SJSA1 (cell line): ENCODE results near the genes CYP8B1, ANO10 and ZNF445.

DNA sequence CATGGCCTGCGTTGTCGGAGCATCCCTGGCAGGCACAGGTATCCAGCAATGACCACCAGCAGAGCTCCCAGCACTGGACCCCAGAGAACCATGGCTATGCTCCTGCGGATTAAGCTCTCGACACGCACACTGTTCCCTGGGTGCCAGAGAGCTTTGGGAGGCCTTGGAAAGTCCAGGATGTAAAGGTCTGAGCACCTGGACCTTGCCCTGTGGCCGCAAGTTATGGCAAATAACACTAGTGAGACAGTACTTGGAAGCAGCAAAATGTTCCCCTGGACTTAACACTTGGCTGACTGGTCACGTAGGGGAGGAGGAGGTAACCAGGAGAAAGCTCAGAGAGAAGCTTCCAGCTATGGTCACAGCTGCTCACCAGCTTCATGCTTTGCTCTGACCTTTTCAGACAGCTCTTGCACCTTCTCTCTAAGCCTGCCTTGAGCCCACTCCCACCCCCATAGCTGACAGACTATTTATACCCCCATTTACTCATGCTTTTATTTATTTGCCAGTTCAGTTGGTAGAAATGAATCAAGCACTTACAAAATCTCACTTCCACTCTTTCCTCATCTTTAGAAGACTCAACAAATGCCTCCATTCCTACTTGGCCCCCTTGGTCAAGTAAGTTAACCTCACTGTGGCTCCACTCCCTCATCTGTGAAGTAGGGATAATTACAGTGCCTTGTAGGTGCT is at the start of gene CYP8B1:
Gene CYP8B1 (minus strand): TSS at position 155 of the 687 bp plus-strand sequence.
- RAMPAGE, long total RNA = no peak

GRCh38 chr3:43074654-43074863 is 31.3 kb downstream of the POMGNT2 start:
- RAMPAGE, long total RNA = no peak

DNA sequence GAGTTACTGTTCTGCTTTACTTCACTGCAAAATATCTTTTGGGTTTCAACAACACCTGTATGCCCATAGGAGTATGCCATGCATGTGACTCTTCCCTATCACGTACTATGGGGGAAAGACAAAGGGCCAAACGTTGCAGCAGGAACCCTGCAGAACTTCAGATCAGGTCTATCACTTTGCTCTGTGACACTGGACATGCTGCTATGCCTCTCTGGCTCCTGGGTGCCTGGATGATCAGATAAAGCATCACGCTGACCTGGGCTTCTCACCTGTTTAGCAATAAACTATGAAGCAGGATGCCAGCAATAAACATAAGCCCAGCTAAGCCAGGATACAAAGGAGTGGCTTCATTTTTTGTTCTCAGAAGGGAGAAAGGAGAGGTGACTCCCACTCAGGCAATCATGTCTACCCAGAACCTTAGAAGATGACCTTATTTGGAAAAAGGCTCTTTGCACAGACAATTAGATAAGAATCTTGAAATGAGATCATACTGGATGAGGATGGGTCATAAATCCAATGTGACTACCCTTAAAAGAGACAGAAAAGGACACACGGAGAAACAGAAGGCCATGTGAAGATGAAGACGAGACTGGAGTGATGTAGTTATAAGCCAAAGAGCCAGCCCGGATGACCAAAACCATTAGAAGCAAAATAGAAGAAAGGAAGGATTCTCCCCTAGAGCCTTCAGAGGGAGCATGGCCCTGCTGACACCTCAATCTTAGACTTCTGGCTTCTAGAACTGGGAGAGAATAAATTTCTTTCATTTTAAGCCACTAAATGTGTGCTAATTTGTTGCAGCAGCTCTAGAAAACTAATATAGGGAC is 19.2 kb downstream of the POMGNT2 start:
- RAMPAGE, long total RNA = no peak

DNA sequence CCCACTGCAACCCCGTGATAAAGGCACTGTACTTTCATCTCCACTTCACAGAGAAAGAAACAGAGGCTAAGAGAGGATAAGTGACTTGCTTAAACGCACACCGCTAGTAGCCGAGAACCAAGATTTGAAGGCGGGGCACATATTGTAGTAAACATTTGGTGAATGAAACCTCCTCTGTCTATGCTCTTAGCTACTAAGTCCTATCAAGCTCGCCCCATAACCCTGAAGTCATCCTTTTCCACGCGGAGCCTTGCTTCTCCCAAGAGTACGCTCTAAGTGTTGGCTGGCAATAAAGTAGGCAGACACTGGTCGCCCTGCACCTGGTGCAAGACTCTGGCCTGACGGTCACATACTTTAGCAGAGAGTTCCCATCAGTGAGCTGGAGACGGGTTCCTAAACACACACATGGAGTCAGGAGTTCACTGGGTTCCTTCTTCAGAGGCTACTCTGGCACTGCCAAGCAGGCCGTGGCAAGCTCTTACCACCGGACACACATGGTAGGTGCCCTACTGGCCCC is 999 bp downstream of the POMGNT2 start:
- RAMPAGE, long total RNA = no peak

DNA sequence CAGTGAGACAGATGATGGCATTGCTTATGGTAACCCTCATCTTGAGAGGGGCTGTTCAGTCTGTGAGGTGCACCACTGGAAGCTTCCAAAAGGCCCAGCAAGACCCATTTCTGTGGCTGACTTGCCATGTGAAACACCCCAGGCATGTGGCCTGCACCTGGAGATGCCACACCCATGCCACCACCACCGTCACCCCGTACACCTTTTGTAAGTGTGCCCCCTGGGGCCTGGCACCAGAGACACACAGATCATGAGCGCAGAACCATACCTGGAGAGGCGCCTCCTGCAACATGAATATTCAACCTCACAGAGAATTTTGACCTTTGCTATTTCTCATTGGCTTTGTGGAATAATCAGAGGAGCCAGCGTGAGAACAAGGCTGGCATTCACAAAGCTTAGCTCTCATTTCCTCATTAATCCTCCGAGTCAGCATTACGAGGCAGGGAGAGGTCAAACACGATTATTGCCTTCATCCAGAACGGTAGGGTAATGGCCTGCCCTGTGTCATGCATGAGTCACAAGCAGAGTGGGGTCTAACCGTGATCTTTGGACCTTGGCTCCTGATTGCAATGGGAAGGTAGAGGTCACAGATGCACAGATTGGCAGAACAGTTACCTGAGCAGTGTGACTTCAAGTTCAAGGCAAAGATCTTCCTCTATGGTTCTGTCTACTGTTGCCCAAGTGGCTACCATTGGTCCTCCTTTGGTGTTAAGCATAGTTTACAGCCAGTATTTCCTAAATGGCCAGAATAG is 73.0 kb upstream of the POMGNT2 start:
- RAMPAGE, long total RNA = no peak

DNA sequence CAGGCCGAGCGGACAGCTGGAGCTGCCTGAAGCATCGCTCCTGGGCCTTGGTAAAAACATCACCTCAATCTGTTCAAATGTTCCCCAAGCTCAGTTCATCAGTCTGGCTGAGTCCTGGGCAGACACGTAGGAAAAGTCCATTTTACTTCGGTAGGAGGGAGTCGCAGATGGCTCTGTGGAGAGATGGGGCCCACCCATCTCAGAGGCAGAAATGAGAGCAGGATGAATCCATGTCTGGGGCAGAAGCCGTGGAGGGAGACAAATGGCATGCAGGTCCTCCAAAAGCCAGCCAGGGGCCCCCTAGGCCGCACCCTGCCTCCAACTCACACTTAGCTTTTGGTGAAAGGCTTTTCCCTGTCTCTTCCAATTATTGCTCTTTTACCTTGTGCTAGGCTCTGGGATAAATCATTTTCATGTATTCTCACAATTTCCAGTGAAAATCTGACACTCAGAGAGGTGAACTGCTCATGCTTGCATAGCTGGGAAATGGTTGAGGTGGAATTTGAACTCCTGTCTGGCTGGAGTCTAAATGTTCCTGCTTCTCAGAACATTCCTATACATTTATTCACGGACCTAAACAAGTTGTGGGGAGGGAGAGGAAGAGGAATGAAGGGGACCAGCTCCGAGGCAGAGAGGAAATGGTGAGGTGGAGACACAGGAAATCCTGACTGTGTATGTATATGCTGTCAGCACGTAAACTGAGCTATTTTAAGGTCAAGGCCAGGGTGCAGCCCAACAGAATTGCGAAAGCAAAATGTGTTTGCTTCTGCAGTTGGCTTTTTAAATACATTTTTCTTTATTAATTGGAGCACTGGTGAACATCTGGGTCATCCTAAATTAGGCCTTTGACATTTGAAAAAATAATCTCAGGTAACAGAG is 73.9 kb upstream of the POMGNT2 start:
- RAMPAGE, long total RNA = no peak

GRCh38 chr3:43213157-43214128 is 72.9 kb upstream of the SNRK start:
- RAMPAGE, long total RNA = no peak

DNA sequence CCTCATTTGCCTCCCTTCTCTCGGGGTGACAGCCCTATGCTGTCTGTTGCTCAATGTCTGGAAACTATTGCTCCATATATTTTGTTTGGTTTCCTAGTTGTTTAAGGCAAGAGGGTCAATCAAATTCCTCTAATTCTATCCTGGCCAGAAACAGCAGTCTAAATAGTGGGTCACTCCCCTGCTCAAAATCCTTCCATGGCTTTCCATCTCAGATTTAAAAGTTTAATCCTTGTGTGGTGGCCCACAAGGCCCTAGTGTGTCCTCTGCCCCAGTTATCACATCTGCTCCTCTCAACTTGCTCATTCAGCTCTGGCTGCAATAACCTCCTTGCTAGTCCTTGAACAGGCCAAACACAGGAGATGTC is 67.8 kb downstream of the SNRK start:
- RAMPAGE, long total RNA = no peak

DNA sequence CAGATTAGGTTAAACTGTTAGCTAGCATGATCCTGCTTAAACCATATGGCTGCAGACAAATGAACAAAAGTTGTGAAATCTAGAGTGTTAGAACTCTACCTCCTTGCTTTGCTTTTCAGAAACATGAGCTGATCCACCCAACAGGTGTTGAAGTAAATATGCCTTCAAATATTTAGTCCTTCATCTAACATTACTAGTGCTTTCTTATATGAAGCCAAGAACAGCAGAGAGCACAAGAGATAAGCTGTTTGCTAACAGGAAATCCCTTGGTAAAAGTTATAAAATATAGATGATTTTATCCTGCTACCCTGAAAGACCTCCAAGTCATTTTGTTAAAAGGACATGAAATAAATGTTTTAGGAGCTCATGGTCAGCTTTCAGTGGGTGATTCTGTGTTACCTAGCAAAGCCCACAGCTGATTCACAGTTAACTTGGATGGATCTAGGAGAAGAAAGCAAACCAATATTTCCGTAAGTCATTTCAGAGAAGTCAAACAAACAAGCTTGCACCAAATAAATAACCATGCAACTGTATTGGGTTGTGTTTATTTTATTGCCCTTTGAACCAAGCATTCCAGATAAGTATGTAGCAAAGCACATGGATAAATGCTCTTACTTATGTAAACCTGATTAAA is 102.8 kb downstream of the SNRK start:
- RAMPAGE, long total RNA = no peak

DNA sequence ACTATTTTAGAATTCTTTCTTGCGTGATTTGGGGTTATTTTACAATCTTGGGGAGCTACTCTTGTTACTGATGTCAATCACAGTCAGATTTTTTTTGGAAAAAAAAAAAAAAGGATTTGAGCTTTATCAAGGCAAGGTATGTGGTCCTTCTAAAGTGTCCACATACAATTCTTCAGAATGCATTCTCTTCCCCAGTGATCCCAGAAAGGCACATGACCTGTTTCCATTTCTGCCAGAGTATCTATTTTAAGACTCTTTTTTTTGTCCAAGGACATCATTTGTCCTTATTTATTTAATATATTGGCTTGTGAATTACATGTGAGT is 136.6 kb downstream of the SNRK start:
- RAMPAGE, long total RNA = no peak

- RAMPAGE, long total RNA = start-site peak on the minus strand at chr3:43621942-43622003, 151 and 82 reads in 2 replicates
Observed at GRCh38 chr3:43621495-43622767, at the start of gene ANO10. Gene ANO10 (minus strand): TSS chr3:43622011.

GRCh38 chr3:43624599-43625388 is 3.0 kb upstream of the ANO10 start:
- RAMPAGE, long total RNA = no peak

DNA sequence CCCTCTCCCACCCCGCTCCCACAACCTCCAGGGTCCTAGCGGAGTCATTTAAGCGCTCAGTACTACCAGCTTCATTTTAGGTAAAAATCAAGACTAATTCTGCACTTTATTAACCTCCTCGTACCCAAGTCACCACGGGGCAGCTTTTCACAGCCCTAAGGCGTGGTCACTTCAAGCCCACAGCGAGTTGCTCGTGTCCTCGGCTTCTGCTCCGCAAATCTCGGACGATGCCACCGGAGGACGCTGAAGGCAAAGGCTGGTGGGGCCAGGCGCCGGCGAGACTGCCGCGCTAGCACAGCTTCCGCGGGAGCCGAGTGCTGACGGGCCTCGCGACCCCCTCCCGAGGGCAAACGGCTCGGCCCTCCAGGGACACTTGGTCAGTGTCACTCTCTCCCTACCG is 245.5 kb upstream of the TOPAZ1 start:
- RAMPAGE, long total RNA = no peak

- RAMPAGE, long total RNA = no peak
Observed at GRCh38 chr3:44445055-44445495, 32.4 kb downstream of the ZNF445 start.

- RAMPAGE, long total RNA = no peak
Observed at GRCh38 chr3:44455063-44455796, 22.2 kb downstream of the ZNF445 start.

- RAMPAGE, long total RNA = start-site peak on the minus strand at chr3:44477648-44477680, 38 and 15 reads in 2 replicates
Observed at GRCh38 chr3:44477159-44478216, at the start of gene ZNF445. Gene ZNF445 (minus strand): TSS chr3:44477670.

GRCh38 chr3:45002177-45003077 is 23.7 kb upstream of the CLEC3B start:
- RAMPAGE, long total RNA = no peak

DNA sequence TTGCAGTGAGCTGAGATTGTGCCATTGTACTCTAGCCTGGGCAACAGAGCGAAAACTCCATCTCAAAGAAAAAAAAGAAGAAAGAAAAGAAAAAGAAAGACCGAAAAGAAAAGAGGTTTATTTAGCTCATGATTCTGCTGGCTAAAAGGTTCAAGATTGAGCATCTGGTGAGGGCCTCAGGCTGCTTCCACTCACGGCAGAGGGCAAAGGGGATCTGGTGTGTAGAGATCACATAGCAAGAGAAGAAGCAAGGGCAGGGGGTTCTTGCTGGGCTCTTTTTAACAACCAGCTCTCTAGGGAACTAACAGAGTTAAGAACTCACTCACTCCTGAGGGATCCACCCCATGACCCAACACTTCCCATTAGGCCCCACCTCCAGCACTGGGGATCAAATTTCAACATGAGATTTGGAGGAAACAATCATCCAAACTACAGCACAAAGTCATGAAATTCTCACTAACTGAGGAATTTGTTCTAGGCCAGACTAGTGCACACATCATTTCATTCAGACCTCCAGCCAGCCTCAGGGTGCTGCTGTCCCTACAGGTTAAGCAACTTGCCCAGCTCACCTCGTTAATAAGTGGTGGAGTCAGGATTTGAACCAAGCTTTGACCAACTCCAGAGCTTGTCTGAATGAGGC is 7.3 kb downstream of the CDCP1 start:
- RAMPAGE, long total RNA = no peak

GRCh38 chr3:45464408-45464889 is 76.1 kb downstream of the LARS2 start:
- RAMPAGE, long total RNA = no peak

GRCh38 chr3:45508926-45509831 is 85.4 kb upstream of the LIMD1 start:
- RAMPAGE, long total RNA = no peak